HT-29 (cell line): ENCODE data around the genes MMP21, FANK1 and NPS.

GRCh38 chr10:125127906-125128540, 100.2 kb upstream of the CTBP2 start:
- RAMPAGE, long total RNA = no peak

GRCh38 chr10:125129256-125130106, 101.6 kb upstream of the CTBP2 start:
- RAMPAGE, long total RNA = no peak

GRCh38 chr10:125442816-125443257, 240.1 kb downstream of the TEX36 start:
- RAMPAGE, long total RNA = no peak

DNA sequence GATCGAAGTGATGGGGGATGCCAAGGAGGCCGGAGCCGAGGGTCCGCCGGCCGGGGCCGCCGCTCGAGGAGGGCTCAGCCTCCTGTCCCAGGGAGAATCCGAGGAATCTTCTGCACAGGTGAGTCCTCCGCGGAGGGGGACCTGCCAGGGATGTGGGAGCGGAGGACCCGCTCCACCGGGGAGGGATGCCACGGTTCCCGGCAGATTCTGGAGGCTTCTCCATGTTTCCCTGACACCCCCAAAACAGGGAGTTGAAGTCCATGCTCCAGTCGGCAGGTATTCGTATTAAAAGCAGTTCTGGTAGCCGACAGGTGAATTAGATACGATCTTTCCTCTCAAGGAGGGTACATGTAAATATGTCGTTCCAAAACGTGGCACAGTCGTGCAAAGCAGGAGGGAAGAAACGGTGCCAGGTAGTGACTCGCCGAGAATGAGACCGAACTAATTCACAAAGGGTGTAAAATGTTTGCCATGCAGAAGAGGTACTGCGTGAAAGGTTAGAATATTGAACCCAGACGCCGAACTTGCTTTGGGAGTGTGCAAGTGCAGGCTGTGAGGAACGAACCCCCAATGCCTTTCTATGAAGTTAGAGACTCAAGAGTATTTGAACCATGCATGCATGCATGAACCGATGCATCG, 408 bp downstream of the EDRF1 start:
- RAMPAGE, long total RNA = no peak

DNA sequence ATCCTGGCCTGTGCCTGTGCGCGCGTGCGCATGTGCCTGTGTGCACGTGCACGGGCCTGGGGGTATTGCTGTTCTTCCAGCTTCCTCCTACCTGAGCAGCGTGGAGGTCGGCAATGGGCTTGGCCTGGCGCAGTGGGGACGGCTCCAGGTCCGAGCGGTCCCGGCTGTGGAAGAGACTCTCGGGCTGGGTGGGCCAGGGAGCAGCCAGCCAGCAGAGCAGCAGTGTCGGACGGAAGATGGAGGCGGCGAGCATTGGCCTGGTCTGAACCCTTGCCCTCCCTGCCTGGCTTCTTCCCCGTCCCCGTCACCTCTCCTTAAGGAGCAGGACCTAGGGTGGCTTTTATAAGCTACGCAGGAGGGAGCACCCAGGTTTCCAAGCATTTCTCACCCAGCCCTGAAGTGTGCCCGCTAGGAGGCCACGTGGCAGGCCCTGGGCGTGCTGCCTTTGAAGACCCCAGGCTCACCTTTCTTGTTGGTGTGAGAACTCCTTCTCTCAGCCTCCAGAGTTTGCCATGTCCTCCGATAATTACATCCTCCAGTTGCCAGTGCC, at the start of gene MMP21:
Gene MMP21, minus strand, starts transcription at position 253 of the 550 bp plus-strand sequence.
- RAMPAGE, long total RNA = no peak

DNA sequence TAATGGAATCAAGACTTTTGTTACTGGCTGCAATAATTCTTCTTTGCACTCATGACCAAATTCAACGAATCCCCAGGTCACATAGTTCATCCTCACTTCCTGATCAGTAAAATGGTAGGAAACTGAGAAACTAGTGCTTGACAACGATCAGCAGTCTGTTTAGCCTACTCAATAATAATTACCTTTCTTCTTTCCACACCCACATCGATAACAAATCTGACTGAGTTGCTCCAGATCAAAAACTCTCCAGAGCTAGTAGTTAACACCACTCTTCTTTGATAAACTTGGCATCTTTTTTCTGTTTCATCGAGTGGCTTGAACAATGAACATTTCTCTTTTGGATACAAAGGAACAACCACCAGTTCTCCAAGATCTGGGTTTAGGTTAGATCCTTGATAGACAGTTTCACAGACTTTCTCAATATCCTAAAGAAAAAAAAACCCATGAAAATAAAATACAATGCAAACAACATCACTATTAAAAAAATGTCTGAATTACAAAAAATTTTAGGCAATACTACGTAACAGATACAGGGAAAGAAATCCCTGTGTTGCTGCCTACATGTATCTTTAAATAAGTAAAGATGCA, 27.2 kb downstream of the DHX32 start:
- RAMPAGE, long total RNA = no peak

DNA sequence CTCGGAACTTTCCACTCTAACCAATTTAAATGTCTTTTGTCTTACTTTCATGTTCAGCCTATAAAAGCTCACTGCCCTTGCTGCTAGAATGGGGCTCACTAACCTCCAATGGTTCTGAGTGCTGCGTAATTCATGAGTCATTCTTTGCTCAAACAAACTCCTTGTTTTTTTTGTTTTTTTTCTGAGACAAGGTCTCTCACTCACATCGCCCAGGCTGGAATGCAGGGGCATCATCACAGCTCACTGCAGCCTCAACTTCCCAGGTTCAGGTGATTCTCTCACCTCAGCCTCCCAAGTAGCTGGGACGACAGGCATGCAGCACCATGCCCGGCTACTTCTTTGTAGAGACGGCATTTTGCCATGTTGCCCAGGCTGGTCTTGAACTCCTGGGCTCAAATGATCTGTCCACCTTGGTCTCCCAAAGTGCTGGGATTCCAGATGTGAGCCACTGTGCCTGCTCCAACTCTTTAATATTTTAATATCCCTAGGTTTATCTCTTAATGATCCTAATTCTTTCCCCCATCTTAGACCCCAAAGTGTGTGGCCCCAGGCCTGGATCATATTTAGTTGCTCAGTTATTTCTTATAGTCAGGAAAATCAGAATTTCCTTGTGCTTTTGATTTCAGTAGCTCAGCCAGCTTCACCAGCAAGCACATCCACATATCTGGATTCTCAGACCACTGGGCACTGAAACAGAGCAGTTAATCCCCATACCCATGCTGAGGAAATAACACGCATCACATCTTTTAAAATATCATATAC, 1.4 kb downstream of the DHX32 start:
- RAMPAGE, long total RNA = no peak

GRCh38 chr10:125883231-125883574, 2.1 kb upstream of the DHX32 start:
- RAMPAGE, long total RNA = no peak

DNA sequence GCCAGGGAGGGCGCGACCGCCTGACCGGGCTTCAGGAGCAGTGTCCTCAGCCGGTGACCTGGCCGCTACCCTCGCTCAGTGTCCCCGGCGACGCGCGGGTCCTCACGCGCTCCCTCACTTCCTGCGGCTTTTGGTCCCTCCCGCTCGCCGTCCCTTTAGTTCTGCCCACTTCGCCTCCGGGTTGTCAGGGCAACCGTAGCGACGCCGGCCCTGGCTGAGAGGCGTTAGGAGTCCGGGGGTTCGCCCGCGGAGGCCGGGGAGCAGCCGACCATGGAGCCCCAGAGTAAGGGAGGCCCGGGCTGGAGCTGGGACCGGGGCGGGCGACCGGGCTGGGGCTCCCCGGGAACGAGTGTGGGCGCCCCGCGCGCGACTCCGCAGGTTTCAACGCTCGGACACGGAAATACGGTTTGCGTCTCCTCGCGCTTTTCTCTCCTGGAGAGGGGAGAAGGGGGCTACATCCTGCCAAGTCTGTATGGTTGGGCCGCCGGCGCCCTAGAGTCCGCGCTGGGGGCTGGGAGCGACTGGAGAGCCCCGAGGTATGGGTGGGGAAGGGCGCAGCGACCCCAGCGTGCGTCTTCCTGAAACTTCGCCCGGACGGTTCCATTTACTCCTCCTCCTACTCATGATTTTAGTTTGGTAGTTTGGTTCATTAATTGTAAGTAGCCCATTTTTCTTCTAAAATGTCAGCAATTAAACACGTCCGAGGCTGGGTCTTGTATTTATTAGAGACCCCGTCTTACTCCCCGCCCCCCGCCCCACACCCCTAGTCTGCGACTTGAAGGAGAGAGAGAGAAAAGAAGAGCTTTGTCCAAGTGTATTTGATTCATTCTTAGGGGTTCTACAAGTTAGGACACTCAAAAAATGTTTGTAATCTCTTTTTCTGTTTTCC, at the start of gene FANK1:
Gene FANK1, plus strand, starts transcription at position 192 of the 889 bp plus-strand sequence.
- RAMPAGE, long total RNA = no peak

GRCh38 chr10:126199239-126199625, 189.0 kb downstream of the ADAM12 start:
- RAMPAGE, long total RNA = no peak

- RAMPAGE, long total RNA = no peak
These were observed 13.0 kb downstream of the DOCK1 start for GRCh38 chr10:126918095-126918777.

GRCh38 chr10:127296880-127297568, 100.6 kb upstream of the INSYN2A start:
- RAMPAGE, long total RNA = no peak

DNA sequence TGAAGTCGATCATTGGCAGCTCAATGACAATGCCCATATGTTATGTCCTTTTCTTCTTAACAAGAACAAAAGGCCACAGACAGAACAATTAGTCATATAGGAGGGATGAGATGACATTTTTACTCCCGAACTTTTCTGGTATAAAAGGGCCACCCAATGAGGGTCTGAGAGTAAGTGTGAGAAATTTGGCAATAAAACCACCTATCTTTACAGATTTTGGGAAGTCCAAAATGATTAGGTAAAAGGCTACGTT, at the start of gene NPS:
Gene NPS, plus strand, starts transcription at position 171 of the 253 bp plus-strand sequence.
- RAMPAGE, long total RNA = no peak

GRCh38 chr10:127939175-127940345, 32.7 kb downstream of the PTPRE start:
- RAMPAGE, long total RNA = no peak

GRCh38 chr10:127942292-127943239, 35.7 kb downstream of the PTPRE start:
- RAMPAGE, long total RNA = no peak

DNA sequence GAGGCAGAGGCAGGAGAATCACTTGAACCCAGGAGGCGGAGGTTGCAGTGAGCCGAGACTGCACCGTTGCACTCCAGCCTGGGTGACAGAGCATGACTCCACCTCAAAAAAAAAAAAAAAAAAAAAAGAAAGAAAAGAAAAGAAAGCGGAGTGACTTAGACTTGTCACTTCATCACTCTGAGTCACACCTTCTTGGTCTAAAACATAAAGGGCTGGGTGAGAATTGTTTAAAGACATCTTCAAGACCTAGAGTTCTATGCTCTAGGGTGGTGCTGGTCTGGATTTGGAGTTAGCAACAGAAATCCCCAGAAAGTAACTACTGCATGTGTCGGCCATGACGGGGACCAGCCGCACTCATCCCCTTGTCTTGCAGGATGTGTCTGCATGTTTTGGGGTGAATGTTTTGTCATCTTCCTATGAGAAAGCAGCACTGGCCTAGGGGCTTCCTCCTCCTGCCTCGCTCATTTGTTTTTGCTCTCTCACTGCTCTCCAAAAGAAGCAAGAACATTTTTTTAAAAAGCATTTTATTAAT, 83.5 kb downstream of the PTPRE start:
- RAMPAGE, long total RNA = no peak

DNA sequence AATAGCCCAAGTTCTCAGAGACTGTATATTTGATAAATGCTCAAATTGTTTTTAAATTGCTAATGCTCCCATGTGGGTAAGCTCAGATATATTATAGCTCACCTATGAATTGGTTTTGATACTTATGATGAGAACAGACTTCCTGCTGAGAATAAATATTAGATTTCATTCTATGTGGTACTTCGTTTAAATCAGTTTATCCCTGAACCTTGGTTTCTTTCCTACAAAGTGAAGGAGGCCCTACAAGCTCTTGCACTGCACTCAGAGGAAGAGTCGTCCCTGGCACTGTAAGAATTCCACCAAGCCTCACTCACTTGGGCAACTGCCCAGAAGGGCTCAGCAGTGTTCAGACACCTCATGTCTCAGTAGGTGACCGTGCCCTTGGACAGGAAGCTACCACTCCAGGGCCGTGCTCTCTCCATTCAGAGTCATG, 93.6 kb downstream of the PTPRE start:
- RAMPAGE, long total RNA = no peak

GRCh38 chr10:128052455-128053076, 73.7 kb downstream of the MKI67 start:
- RAMPAGE, long total RNA = no peak

DNA sequence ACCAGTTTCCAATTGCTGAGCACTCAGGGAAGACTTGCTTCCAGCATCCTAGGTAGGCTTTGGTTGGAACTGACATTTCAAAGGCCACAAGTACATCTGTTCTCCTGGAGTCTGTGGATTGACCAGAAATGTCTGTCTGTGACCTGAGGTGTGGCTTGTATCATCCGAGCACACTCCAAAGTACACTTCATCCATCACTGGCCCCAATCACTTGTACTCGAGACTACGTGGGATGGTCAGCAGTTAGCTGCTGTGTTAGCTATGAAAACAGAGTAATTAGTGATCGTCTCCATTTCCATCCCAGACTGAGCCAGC, 45.0 kb downstream of the MKI67 start:
- RAMPAGE, long total RNA = no peak

DNA sequence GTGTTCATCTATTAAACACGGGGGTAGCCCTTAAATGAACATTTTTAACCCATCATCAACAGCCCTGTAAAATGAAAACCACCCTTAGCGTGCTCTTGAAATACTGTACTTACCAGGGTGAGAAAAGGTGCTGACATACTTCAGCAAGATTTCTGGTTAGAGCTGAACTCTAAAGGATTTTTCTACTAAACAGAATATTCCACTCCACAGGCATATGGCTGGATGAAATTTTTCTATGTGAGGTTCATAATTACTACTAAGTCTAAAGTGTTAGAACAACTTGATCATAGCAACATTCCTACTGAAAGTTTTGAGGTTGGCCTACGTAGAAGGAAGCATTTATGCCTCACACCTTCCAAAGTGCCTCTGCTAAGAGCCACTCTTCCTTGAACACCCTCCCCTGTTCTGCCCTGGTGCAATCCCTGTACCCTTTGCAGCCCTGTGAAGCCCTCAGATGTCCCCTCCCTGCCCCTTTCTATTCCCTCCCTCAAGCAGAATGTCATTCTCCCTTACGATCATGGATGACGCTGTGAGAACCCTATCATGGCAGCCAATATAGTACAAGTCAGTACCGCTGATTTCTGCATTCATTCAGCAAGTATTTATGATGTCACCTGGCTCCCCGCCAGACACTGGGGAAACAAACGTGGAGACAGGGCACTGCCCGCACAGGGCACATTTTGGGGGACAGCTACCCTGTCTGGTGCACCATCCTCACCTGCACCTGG, 28.7 kb downstream of the MKI67 start:
- RAMPAGE, long total RNA = no peak